Measurements from ENCODE around the gene KLHDC1.

GRCh38 chr14:49580165-49580651 lies 6.0 kb downstream of the RPS29 start:
- PRO-cap: no peak

DNA sequence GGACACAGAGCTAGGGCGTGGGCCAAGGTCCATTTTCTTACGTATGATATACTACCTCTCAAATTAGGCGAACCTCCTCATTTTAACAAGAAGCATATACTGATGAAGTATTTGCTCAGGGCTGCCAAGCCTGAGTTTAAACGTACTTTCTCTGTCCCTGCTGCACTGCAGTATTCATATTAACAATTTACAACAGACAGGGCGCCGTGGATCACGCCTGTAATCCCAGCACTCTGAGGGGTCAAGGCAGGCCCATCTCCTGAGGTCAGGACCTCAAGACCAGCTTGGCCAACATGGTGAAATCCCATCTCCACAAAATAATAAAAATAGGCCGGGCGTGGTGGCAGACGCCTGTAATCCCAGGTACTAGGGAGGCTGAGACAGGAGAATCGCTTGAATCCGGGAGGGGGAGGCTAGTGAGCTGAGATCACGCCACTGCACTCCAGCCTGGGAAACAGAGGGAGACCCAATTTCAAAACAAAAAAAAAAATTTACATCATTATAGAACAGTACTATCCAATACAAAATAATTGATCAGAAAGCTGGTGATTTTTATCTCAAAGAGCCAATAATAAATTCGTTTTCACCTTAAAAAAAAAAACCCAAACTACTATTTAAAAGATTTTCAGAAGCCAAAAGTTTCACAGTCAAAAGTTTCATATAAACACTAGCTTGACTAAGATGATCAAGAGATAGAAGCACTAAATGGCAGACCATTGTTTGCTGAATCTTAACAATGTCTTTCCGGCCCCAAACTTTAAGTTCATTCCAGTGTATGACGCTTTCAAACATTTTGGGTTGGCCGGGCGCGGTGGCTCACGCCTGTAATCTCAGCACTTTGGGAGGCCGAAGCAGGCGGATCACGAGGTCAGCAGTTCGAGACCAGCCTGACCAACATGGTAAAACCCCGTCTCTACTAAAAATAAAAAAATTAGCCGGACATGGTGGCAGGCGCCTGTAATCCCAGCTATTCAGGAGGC lies 1.6 kb downstream of the RPS29 start:
- PRO-cap: no peak

DNA sequence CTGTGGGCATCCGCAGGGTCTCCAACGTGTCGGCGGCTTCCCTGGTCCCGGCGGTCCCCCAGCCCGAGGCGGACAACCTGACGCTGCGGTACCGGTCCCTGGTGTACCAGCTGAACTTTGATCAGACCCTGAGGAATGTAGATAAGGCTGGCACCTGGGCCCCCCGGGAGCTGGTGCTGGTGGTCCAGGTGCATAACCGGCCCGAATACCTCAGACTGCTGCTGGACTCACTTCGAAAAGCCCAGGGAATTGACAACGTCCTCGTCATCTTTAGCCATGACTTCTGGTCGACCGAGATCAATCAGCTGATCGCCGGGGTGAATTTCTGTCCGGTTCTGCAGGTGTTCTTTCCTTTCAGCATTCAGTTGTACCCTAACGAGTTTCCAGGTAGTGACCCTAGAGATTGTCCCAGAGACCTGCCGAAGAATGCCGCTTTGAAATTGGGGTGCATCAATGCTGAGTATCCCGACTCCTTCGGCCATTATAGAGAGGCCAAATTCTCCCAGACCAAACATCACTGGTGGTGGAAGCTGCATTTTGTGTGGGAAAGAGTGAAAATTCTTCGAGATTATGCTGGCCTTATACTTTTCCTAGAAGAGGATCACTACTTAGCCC lies 958 bp downstream of the MGAT2 start:
- PRO-cap: no peak

- PRO-cap: no peak
Observed at GRCh38 chr14:49622065-49623322, 1.9 kb downstream of the MGAT2 start.

- PRO-cap: bidirectional peak, plus-strand start at chr14:49693120, minus-strand start at chr14:49693024; bidirectional peak, plus-strand start at chr14:49693322, minus-strand start at chr14:49693216; bidirectional peak, plus-strand start at chr14:49693363, minus-strand start at chr14:49693491
Observed at GRCh38 chr14:49692483-49693845, at the start of gene KLHDC1. KLHDC1 (plus strand) TSS chr14:49693120.

- PRO-cap: bidirectional peak, plus-strand start at chr14:49767598, minus-strand start at chr14:49767597
Observed at GRCh38 chr14:49767252-49767847, 603 bp upstream of the KLHDC2 start.

DNA sequence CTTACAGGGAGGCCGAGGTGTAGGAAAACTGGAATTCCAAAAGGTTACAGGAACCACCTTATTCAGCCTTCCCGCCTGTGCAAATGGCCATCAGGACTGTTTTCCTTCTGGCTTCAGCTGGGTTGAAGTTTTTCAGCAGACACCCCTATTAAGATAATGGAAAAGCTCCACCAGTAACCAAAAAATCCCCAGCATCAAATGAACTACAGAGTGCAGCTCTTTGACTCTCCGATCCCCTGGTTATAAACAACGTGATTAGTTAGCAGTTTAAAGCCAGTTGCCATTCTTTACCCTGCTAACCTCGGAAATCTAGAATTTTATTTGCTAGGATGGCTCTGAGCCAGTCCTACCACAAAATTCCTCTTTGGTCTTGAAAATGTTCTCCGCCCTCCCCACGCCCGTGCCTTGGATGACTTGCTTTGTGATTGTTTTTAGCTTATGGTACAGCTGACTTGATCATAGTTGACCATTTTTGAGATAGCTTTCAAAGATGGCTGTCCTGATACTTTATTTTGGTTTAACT lies 1.2 kb downstream of the KLHDC2 start:
- PRO-cap: no peak

- PRO-cap: no peak
Observed at GRCh38 chr14:49770654-49771048, 2.7 kb downstream of the KLHDC2 start.

DNA sequence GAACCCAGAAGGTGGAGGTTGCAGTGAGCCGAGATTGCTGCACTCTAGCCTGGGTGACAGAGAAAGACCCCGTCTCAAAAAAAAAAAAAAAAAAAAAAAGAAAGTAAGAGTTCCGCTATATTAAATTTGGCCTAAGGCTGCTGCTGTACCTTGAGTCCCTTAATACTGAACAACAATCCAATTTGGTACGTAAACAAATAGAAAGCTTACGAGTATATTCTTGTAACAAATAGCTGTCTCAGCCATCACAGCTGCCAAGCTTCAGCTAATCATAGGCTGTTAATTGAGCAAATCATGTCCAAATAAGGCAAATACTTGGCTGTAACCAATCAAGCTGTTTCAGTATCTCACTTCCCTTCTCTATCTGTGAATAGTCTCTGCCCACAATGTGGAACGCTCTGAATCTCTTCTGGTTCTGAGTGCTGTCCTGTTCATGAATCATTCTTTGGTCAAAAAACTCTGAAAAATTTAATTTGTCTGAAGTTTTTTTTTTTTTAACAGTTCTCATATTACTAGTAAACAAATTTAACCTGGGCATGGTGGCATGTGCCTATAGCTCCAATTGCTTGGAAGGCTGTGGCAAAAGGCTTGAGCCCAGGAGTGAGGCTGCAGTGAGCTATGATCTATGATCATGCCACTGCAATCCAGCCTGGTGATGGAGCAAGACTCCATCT lies 5.8 kb upstream of the NEMF start:
- PRO-cap: no peak

DNA sequence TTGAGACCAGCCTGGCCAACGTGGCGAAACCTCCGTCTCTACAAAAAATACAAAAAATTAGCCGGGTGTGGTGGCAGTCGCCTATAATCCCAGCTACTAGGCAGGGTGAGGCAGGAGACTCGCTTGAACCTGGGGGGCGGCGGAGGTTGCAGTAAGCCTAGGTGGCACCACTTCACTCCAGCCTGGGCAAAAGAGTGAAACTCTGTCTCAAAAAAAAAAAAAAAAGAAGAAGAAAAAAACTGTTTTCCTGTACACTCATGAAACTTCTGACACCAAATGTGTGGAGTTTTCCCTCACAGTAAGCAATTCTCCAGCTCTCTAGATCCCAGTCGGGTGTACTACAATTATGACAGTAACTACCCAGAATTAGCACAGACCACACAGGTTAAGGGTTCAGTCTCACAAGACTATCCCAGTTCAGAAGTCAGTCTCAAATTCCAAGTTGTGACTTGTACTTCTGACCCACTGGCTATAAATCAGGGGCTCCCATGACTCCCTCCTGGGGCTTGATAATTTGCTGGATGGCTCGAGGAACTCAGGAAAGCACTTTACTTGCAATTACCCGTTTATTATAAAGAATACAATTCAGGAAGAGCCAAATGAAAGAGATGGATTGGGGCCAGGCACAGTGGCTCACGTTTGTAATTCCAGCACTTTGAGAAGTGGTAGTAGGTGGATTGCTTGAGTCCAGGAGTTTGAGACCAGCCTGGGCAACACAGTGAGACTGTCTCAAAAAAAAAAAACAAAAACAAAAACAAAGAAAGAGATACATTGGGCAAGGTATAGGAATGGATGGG lies 12.5 kb upstream of the ARF6 start:
- PRO-cap: no peak

GRCh38 chr14:49962227-49963321 lies 69.7 kb downstream of the ARF6 start:
- PRO-cap: unidirectional peak, plus-strand start at chr14:49962845

DNA sequence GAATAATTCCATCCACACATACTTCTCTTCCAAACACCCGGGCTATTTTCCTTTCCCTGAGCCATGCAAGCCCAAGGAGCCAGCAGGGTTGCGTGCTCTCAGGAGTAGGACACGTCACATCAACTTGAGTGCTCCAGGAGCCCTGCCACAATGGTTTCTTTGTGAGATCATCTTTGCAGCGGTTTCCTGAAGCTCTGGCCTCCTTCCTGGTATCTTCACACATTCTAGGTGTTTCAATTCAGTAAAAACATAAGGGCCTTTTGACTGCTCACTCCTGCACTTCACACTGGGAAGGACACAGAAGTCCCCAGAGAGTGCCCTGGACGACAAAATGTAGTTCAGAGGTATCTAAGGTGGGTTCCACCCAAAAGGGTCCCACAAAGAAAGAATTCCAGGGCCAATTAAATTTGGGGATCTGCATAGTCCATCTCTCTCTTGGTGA lies 109.0 kb downstream of the ARF6 start:
- PRO-cap: bidirectional peak, plus-strand start at position 271 of the sequence, minus-strand start at position 126 of the sequence

DNA sequence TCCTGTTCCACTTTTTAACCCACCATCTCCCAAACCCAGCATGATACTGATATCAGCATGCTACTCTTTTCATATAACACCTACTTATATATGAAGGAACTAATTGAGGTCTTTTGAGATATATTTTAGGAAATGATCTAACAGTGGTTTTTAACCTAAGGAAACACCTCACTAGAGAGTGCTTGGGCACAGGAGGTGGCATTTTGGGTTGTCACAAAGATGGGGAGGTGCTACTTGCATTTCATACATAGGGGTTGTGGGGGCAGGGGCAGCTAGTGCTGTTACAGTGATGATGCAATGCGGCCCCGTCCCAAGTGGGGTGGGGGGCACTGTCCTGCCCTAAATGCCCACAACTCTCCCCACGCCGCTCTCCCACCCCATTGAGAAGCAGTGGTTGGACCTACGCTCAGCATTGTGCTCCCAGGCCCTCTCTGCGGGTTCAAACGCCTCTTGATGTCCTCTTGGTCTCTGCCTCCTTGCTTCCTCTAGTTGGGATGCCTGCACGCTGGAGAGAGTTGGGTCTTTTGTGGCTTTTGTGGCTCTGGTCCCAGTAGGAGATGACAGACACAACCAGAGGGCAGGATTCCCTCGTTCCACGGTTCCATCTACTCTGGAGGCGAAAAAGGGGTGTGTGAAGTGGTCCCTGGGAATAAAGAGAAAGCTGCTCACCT lies 109.6 kb downstream of the ARF6 start:
- PRO-cap: no peak

DNA sequence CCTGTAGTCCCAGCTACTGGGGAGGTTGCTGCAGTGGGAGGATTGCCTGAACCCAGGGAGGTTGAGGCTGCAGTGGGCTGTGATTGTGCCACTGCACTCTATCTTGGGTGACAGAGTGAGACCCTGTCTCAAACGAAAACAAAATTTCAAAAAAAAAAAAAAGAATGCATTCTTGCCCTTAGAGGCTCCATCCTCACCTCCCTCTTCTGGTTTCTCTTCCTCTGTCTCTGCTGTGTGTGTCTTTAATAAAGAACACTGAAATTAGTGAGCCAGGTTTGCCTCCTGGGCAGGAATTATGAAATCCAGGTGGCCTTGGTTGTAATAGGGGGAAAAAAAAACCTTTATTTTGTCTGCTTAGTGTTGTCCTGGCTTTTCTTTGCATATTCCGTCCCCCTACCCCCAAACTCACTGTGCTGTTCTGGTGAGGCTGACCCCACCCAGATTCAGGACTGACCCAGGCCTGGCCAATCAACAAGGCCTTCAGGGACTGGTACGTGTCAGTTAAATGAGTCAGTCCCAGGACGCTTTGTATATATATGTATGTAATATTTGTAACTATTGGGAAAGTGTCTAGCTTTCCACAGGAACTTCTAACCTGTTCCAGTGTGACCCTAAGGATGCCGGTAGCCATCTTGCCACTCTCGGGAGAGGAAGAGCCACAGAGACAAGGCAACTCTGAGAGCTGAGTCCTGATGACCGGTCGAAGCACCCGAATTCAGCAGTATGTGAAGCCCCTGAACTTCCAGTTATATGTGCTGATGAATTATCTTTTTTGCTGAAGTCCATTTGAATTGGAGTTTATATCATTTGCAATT lies 107.5 kb downstream of the VCPKMT start:
- PRO-cap: bidirectional peak, plus-strand start at position 638 of the sequence, minus-strand start at position 410 of the sequence

DNA sequence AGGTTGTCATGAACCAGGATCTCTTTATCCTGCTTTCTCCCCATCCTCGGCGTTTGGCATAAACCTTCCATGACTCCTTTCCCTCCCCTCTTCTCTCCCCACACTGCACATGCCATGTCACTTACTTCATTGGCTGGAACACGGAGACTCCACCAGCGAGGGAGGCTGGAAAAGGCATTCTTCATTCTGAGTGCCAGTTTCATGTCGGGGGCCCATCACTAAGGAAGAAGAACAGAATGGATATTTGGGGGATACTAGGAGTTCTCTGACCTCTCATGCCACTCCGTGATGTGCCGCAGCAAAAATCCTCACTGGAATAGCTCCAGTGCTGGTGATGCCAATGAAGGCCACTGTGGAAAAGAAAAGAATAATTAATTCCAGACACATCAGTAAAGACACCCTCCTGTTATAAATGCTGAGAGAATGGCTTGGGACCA lies 105.5 kb downstream of the VCPKMT start:
- PRO-cap: no peak

GRCh38 chr14:50060526-50061386 lies 55.6 kb downstream of the VCPKMT start:
- PRO-cap: unidirectional peak, plus-strand start at chr14:50061254

GRCh38 chr14:50366279-50367125 lies 30.2 kb downstream of the CDKL1 start:
- PRO-cap: no peak

- PRO-cap: no peak
Observed at GRCh38 chr14:50399688-50400103, 3.0 kb upstream of the CDKL1 start.

DNA sequence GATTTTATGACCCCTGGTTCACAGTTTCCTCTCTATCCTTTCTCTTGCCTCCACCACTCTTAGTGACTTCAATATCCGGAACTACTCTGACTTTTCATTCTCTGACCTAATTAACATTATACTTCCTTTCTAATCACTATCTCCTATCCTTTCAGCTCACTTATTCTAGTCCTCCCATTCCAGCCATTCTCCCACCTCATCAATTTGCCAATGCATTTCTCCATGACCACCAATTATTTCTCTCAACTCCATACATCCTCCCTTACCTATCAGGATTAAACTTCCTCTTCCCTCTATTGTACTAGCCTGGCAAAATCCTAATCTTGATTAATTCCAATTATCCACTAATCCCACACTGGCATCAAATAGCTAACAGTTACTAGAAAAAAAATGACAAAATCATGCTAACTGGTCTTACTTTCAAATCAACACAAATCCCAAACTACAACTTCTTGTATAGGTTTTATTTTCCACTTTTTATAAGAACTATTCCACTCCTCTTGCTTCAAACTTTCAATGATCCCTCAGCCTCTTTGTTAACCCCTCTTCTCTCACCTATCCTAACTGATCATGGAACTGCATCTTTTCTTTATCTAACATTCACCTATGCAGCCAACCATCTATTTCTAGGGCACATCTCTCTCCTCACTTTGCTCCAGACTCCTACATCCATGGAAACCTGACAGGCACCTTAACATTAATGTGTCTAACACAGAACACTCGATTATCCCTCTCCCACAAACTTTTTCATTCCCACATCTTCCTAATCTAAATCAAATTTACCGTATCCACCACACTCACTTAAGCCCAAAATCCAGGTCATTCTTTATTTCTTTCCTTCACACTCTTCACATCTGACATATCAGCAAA lies 16.9 kb downstream of the MAP4K5 start:
- PRO-cap: no peak

DNA sequence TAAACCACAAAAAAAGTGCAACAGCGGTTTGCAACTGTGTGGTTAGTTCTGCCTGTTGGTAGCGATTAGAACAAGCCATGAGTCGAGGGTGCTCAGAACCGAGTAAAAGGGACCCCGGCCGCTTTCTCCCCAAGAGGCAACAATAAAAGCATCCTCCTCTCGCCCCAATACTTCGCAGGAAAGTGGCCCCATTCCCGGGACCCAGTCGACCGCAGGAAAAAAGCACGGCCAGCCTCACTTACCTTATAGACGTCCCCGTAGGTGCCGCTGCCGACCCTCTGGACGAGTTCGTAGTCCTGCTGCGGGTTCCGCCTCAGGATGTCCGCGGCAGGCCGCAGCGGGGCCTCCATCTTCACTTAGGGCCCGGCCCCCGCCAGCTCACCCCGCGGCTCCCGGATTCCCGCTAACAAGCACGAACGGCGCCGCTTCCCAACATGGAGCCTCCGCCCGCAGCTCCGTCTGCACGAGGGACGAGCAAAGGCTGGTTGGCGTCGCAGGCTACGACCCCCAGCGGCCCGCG lies 609 bp downstream of the MAP4K5 start:
- PRO-cap: unidirectional peak, plus-strand start at position 287 of the sequence; bidirectional peak, plus-strand start at position 413 of the sequence, minus-strand start at position 348 of the sequence; bidirectional peak, plus-strand start outside the sequence, minus-strand start at position 461 of the sequence

All from Calu3 (cell line).